ENCODE results near the genes GRPEL2 and ARHGEF37.

- PRO-cap, 3 experiments: no peak in any of the 3 experiments
- RAMPAGE, long total RNA, 2 experiments: no peak in any of the 2 experiments
- RRBS: no CpG with 5 or more reads among the region's 6 CpGs
These were observed 3.1 kb upstream of the ABLIM3 start for GRCh38 chr5:149138113-149138684.

- PRO-cap, 3 experiments: no peak in any of the 3 experiments
- RAMPAGE, long total RNA, 2 experiments: no peak in any of the 2 experiments
- RRBS: no CpG with 5 or more reads among the region's 4 CpGs
These were observed 9.0 kb downstream of the ABLIM3 start for GRCh38 chr5:149150341-149150680.

DNA sequence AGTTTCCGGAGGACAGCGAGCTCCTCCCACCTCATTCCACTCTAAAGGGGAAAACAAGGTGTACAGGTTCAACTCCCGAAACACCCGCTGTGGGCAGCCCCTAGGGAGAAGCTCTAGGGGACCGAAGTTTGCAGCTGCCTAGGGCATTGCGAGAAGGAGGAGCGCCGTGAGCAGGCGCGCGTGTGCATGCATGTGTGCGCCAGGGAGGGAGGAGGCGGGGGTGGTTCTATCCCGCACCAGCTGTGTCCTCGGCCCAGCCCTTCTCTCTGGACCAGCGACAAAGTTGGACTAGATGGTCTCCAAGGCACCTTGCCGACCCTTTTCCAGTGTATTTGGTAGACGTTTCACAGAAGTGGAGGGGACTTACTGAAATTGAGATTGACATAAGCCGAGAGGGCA, 610 bp downstream of the AFAP1L1 start:
- PRO-cap, 3 experiments: peak in 3 of 3 experiments; most common plus-strand start position 256 of the sequence (in 3); most common minus-strand start position 163 of the sequence (in 3)
- RAMPAGE, long total RNA, 2 experiments: no peak in any of the 2 experiments
- RRBS: 1% methylated on average over 1 of the region's 19 CpGs

DNA sequence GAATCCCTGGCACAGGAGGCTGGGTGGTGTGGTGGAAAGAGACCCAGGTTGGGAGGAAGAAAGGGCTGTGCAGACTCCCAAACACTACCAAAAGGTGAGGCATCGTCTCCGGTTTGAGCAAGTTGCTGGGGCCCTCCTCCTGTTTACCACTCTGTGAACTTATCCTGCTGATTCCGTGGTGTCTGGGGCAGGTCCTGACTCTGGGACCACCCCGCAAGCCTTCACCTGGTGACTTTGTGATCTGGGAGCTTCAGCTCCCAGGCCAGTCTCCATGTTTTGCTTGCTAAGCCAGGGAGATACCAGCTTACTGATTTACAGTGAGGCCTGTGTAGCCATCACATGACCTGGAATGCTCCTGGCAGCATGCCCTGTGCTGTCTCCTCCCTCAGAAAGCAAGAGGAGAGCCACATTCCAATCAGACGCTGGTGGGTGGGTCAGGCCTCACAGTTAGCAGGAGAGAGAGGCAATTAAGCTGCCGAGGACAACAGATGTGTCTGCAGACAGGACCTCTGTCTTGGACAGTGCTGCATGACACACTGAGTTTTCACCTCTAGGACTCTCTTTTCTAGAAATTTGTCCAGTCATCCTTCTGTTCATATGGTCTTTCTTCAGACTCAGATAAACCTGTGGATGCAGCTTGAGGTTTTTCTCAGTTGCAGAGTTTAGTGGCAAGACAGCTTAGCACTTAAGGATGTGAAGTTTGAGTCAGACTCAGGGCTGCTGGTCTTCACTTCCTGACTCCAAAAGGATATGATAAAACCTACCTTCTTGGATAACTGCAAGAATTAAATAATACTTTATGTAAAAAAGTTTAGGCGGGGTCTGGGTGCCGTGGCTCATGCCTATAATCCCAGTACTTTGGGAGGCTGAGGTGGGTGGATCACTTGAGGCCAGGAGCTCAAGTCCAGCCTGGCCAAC, 24.4 kb upstream of the GRPEL2 start:
- PRO-cap, 3 experiments: peak in 3 of 3 experiments; most common plus-strand start position 418 of the sequence (in 3); most common minus-strand start position 270 of the sequence (in 2)
- RAMPAGE, long total RNA, 2 experiments: no peak in any of the 2 experiments
- RRBS: no CpG with 5 or more reads among the region's 8 CpGs

DNA sequence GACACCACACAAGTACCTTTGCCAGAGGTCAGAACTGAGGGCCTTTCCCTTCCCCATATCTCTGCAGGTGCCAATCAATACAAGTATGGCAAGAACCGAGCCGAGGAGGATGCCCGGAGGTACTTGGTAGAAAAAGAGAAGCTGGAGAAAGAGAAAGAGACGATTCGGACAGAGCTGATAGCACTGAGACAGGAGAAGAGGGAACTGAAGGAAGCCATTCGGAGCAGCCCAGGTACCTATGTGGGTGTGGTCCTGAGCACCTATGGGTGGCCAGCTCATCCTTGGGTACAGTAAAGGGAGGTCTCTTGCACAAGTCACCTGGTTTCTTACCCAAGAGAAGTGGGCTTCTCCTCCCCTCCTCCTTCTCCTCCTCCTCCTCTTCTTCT, 15.7 kb upstream of the GRPEL2 start:
- PRO-cap, 3 experiments: no peak in any of the 3 experiments
- RAMPAGE, long total RNA, 2 experiments: no peak in any of the 2 experiments
- RRBS: no CpG with 5 or more reads among the region's 6 CpGs

DNA sequence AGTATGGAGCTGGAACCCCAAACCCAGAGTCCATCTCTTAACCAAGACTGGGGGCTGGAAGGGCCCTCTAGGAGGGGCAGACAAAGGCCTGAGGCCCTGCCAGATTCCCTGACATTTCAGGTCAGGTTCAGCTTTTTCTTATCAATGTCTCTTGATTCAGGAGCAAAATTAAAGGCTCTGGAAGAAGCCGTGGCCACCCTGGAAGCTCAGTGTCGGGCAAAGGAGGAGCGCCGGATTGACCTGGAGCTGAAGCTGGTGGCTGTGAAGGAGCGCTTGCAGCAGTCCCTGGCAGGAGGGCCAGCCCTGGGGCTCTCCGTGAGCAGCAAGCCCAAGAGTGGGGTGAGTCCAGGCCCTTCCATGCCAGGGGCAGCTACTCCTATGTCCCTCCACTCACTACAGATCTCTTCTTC, 12.8 kb upstream of the GRPEL2 start:
- PRO-cap, 3 experiments: no peak in any of the 3 experiments
- RAMPAGE, long total RNA, 2 experiments: no peak in any of the 2 experiments
- RRBS: no CpG with 5 or more reads among the region's 6 CpGs

- PRO-cap, 3 experiments: peak in 3 of 3 experiments; most common plus-strand start chr5:149345529 (in 3); most common minus-strand start chr5:149345341 (in 3)
- RAMPAGE, long total RNA, 2 experiments: start-site peak on the plus strand in 2 of 2 experiments, at chr5:149345420-149345707 at its widest, 18 to 553 reads per replicate; start-site peak on the minus strand in 2 of 2 experiments, at chr5:149345324-149345395 at its widest, 17 to 33 reads per replicate
- RRBS: 0% methylated on average over 6 of the region's 50 CpGs
These were observed at the start of gene GRPEL2 for GRCh38 chr5:149345107-149345776. TSS of gene GRPEL2 (plus strand) at chr5:149345499.

GRCh38 chr5:149345828-149346532, 681 bp downstream of the GRPEL2 start:
- PRO-cap, 3 experiments: no peak in any of the 3 experiments
- RAMPAGE, long total RNA, 2 experiments: no peak in any of the 2 experiments
- RRBS: 2% methylated on average over 4 of the region's 21 CpGs

DNA sequence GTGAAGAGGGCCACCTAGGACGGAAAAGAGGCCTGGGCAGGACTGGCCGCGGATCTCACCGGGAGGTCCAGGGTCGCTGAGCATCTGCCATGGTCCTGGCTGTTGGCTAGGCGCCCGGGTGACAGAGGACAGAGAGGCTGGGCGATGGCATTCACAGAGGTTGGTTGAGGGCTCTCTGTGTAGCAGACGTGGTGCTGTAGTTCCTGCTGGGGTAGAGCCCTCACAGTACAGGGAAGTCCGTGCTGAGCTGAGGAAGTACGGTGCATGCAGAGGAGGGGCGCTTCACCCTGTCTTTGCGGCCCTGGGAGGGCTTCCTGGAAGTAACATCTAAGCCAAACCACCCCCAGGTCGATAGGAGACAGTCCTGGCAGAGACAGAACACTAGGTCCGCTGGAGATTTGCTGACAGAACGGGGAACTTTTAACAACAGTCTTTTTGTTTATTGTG, 523 bp downstream of the PCYOX1L start:
- PRO-cap, 3 experiments: no peak in any of the 3 experiments
- RAMPAGE, long total RNA, 2 experiments: no peak in any of the 2 experiments
- RRBS: under 1% methylated on average over 7 of the region's 16 CpGs

DNA sequence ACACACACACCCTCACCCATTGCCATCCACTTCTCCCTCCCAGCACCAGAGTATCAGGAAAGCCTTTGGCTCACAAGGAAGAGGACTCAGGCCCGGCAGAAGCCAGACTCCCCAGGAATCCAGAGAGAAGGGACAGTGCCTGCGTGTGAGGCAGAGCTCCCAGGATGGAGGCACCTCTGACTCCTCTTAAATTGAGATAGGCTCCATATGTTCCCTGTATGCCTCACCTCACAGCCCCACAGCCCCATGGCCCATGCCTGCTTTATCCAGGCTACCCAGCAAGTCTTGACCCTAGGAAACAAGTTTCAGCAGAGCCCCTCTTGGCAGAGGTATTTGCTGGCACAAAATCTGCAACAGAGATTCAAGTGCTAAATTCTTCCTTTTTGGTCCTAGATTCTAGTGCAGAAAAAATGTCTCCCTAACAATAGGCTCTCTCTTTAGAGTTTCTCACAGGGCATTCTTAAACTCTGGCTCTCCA, 726 bp downstream of the IL17B start:
- PRO-cap, 3 experiments: peak in 2 of 3 experiments; most common plus-strand start position 114 of the sequence (in 2)
- RAMPAGE, long total RNA, 2 experiments: no peak in any of the 2 experiments
- RRBS: no CpG with 5 or more reads among the region's 2 CpGs

DNA sequence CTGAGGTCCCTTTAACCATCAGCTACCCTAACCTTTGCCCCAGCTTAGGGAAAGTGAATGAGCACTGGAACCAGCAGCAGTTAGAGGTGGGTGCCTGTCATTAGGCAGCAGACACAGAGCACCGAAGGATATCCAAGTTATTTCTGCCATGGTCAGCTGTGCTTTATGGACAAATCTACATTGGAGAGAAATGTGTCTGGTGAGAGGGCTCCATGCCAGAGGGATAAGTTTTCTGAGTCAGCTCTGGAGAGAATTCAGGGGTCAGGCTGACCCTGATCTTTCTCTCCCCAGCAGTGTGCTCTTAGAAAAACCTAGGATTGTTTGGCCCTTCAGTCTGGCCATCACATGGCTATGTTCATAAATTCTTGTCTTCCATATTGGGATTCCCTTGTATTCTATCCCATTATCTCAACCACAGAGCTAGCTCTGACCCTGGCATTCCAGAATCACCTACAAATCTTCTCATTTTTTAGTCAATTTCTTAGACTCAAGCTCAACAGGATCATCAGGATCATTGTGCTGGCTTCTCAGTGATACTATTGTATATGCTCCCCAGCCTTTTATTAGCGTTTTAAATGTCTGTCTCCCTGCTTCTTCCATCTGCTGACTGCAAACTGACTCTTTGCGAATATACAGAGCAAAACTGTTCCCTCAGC, 9.0 kb upstream of the IL17B start:
- PRO-cap, 3 experiments: no peak in any of the 3 experiments
- RAMPAGE, long total RNA, 2 experiments: no peak in any of the 2 experiments
- RRBS: no CpG with 5 or more reads among the region's 3 CpGs

- PRO-cap, 3 experiments: no peak in any of the 3 experiments
- RAMPAGE, long total RNA, 2 experiments: no peak in any of the 2 experiments
- RRBS: no CpG with 5 or more reads among the region's 15 CpGs
These were observed 42.3 kb upstream of the IL17B start for GRCh38 chr5:149421081-149422111.

DNA sequence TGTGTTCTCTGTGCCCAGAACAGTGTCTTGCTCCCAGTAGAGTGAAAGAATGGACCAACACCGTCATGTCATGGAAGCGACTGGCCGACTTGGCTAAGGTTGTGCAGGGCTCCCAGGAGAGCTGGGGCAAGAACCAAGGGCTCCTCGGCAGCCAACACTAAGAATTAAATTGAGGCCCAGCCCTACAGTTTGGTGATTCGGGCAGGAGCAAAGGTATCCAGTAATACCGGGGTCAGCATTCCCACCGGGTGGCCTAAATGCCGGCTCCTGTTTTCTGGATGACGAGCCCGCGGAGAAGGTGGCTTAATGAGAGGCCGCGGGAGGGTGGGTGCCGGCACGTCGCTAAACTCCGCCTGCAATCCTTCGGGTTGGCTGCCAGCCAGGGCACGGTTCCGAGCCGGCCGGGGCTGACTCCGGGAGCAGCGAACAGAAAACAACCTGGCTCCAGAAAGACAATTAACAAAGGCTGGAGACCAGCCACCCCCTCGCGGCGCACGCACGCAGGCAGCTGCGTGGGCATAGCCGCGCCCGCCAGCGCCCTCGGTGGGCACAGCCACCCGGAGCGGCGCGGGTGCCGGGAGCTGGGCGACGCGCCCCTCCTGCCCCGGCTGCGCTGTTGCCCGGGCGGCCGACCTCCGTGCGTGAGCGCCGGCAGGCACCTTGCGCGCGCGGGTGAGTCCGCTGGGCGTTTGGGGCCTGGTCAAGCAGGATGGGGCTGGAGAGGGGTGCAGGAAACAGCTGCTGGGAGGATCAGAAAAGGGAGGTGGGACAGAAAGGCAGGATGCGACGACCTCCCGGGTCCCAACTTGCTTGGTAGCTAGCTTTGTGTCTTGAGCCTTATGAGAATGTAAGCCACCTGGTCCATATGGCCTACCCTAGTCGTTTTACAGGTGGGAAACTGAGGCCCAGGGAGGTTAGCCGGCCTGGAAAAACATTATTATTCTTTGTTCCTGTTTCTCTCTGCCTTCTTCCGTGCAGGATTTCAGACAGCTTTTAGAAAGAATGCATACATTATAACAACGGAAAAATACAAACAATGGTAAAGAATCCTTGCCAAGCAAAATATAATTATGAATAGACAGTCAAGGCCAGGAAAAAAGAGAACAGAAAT, at the start of gene ARHGEF37:
Gene ARHGEF37 (plus strand): TSS at position 546 of the 1,111 bp plus-strand sequence.
- PRO-cap, 3 experiments: peak in 3 of 3 experiments; most common plus-strand start position 395 of the sequence (in 2); most common minus-strand start position 280 of the sequence (in 2)
- RAMPAGE, long total RNA, 2 experiments: no peak in any of the 2 experiments
- RRBS: 1% methylated on average over 15 of the region's 65 CpGs

GRCh38 chr5:149702988-149703530, 27.1 kb upstream of the PPARGC1B start:
- PRO-cap, 3 experiments: no peak in any of the 3 experiments
- RAMPAGE, long total RNA, 2 experiments: no peak in any of the 2 experiments
- RRBS: no CpG with 5 or more reads among the region's 10 CpGs

DNA sequence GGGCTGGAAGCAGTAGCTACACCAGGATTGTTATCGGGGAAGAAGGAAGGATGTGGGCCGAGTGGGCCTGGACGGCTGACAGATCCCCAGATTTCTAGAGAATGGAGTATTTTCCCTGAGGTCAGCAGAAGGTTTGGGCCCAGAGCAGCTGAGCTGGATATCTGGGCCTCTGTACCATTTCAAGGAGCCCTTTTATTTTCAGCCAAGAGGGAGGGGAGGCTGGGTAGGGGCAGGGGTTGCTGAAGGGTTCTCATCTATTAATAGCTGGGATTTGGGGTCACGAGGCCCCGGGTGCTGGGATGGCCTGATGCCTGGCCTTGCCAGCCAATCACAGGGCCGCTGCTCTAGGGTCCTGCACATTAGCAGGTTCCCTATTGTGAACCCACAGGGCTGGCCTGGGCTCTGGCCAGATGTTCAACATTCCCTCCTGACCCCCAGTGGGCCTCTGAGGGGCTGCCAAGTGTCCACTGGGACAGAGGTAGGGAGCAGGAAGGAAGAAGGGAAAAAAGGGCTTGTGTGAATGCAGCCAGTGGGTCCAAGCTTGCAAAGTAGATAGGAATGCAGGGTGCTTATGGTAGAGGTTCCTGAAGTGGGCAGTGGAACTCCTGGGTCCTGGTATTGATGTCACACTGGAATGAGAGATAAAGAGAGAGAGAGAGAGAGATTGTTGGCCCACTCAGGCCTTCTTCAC, 52.5 kb downstream of the PPARGC1B start:
- PRO-cap, 3 experiments: no peak in any of the 3 experiments
- RAMPAGE, long total RNA, 2 experiments: no peak in any of the 2 experiments
- RRBS: no CpG with 5 or more reads among the region's 6 CpGs

- PRO-cap, 3 experiments: no peak in any of the 3 experiments
- RAMPAGE, long total RNA, 2 experiments: no peak in any of the 2 experiments
- RRBS: no CpG with 5 or more reads among the region's 3 CpGs
These were observed 59.9 kb downstream of the PPARGC1B start for GRCh38 chr5:149789767-149790719.

DNA sequence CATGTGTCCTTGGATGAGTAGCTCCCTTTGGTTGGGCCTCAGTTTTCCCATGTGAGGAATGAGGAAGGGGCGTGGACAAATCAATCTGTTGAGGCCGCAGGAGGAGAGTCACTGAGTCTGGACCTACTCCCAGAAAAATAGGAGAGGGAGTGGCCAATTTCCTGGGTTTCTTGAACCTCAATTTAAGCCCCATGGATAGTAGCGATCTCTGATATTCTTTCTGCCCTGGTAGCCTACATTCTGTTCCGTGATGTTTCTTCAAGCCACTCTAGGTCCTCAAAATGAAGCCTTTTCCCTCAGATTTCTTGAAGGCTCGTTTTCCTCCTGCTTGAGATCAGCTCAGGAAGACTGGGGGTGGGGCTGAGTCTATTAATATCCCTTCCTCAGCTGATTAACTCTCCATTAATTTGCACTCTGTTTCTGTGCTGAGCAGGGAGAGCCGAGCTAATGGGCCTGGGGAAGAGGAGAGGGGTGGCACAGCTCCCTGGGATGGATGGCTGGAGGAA, 93.1 kb downstream of the PPARGC1B start:
- PRO-cap, 3 experiments: no peak in any of the 3 experiments
- RAMPAGE, long total RNA, 2 experiments: no peak in any of the 2 experiments
- RRBS: no CpG with 5 or more reads among the region's 6 CpGs

- PRO-cap, 3 experiments: no peak in any of the 3 experiments
- RAMPAGE, long total RNA, 2 experiments: no peak in any of the 2 experiments
- RRBS: no CpG with 5 or more reads among the region's 3 CpGs
These were observed 105.4 kb downstream of the PDE6A start for GRCh38 chr5:149839287-149839527.

GRCh38 chr5:150052360-150052786, 34.0 kb downstream of the CSF1R start:
- PRO-cap, 3 experiments: no peak in any of the 3 experiments
- RAMPAGE, long total RNA, 2 experiments: no peak in any of the 2 experiments
- RRBS: no CpG with 5 or more reads among the region's 6 CpGs

GRCh38 chr5:150133508-150133944, 22.1 kb downstream of the PDGFRB start:
- PRO-cap, 3 experiments: peak in 1 of 3 experiments; most common minus-strand start chr5:150133756 (in 1)
- RAMPAGE, long total RNA, 2 experiments: no peak in any of the 2 experiments
- RRBS: 90% methylated on average over 3 of the region's 14 CpGs